ENCODE results near the genes MCTS2 and DUSP15.

- RRBS: no CpG with 5 or more reads among the region's 4 CpGs
Observed at GRCh38 chr20:25354113-25354493, 36.5 kb downstream of the ABHD12 start.

DNA sequence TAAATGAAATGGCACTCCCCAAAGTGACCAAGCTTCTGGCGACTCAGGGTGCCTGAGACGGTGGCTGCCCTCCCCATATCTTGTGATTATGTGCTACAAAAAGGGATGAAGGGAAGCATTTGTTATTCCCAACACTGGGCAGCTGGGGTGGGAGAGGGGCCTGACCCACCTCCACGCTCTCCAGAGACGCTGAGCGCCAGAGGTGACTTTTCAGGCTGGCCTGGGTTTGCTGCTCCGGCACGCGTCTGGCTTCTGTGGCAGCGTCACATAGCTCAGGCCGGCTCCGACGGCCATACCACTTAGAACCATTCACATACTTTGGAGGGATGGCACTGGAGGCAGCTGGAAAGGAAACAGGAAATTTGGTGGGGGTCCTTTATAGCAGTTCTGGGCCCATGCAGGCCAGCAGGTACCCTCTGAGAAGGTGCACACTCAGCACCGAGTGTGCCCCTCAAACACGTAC is 72.6 kb downstream of the NINL start:
- RRBS: no CpG with 5 or more reads among the region's 14 CpGs

DNA sequence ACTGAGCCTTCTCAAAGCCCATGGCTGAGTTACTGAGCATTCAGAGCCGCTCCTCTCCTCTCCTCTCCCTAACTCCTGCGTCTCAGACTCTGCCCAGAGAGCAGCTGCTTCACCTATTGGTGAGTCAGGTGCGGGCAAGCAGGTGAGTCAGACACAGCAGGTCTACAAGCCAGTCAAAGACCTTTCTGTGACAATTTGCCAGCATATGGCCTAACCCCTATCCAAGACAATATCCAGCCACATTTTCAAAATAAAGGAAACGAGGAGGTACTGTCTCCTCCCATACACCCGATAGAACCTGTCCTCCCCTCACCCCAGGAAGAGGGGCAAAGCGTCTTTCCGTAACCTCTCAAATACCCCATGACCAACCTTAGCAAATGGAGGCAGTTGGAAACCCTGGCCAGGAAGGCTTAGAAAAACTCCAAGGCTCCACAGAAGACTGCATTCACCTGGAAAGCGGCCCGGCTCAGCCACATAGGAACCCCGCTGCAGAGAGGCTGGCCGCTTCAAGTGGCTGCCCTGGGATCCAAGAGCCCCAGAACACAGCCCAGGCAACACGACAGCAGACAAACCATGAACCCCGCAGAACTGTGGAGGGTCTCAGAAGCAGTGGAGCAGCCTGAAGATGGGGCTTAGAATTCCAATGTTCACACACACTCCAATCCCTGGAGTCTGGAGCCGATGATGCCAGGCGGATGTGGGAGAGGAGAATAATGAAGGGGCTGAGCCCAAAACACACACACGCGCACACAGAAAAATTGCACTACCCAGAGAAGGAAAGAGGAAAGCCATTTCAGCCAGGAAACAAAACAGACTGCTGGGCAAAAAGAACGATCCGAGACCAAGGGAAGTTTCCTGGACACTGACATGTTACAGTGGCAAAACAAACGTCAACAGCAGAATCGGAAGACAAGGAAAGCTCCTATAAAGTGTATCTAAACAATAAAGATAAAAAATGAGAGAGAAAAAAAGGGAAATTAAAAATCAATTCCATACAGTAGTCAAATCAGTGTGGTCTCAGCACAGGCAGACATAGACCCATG is 52.5 kb downstream of the NINL start:
- RRBS: no CpG with 5 or more reads among the region's 21 CpGs

GRCh38 chr20:30288843-30289278 is 968.6 kb upstream of the DEFB115 start:
- RRBS: no CpG with 5 or more reads among the region's 7 CpGs

DNA sequence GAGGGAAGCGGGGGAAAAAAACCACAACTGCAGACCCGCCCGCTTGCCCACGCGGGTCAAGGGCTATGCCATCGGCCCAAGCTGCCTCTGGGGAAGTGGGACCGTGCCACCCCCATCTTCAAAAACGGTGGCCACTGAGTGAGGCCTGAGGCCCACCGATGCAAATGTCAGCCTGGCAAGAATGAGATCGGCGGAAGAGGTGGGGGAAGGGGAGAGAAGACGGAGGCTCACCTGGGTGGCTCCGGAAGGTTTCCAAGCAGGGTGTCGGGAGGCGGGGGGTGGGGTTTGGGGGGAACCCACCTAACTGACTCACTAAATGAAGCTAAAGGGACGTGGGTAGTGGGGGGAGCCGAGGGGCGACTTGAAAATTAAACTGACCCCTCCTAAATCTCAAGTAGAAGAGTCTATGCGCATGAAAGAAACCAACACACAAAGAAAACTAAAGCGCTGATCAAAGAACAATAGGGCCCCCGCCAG is 757.4 kb upstream of the DEFB115 start:
- RRBS: no CpG with 5 or more reads among the region's 21 CpGs

- RRBS: no CpG with 5 or more reads among the region's 43 CpGs
Observed at GRCh38 chr20:30816219-30816758, 441.2 kb upstream of the DEFB115 start.

- RRBS: 7% methylated on average over 6 of the region's 31 CpGs
Observed at GRCh38 chr20:31485414-31486280, 10.6 kb downstream of the REM1 start.

DNA sequence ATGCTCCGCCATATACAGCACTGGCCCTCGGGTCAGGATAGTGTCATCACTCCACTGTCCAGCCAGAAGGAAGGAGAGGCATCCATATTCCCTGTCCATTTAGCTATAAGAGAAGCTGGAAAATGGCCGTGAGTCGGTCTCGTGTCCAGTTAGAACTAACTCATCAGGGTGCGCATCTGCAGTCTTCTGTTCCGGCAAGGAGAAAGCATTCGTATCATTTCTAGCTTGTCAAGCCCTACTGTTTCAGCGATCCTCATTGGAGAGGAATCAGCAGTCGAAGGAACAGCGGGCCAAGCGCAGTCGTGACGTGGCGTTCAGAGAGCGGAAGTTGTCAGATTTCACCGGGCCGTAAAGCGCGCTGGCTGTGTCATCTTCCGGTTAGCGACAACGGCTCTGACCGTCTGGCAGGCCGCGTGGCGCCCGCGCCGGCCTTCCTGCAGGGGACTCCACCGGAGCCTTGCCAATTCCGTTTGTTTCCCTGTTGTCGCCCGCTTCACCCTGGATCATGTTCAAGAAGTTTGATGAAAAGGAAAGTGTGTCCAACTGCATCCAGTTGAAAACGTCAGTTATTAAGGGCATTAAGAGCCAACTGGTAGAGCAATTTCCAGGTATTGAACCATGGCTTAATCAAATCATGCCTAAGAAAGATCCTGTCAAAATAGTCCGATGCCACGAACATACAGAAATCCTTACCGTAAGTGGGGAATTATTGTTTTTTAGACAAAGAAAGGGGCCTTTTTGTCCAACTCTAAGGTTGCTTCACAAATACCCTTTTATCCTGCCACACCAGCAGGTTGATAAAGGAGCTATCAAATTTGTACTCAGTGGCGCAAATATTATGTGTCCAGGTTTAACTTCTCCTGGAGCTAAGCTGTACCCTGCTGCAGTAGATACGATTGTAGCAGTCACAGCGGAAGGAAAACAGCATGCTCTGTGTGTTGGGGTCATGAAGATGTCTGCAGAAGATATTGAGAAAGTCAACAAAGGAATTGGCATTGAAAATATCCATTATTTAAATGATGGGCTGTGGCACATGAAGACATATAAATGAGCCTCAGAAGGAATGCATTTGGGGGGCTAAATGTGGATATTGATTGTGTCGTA is at the start of gene MCTS2:
TSS of gene MCTS2 (plus strand) at position 381 of the 1,104 bp plus-strand sequence.
- RRBS: 15% methylated on average over 10 of the region's 42 CpGs

DNA sequence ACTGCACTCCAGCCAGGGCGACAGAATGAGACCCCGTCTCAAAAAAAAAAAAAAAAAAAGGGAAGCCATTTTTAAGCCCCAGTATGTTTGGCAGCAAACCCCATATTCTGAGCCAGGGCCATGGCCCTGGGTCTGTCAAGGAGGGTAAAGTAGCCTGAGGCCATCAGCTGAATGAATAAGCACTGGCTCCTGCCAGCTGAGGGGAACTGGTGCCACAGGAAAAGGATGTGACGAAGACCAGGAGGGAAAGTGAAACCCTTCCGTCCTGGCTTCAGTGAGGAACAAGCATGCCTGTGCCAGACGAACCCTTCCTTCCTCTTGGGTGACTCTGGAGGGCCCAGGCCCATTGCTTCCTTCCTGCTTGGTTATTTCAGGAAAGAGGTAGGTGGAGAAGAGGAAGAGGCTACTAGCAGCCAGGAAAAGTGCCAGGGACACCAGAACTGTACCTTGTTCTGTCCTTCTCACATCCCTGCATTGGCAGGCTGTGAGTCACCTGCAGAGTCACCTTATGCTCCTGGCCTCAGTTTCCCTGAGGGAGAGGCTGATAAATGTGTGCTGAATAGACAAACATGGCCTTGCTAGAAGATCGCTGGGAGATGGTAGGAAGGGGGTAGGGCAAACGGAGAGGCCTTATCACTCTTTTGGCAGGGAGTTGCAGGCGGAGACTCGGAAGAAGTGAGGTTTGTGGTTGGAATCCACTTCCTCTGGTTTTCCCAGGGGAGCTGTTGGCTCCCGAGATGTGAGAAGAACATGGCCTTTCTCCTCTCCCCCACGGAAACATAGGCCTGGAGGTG is 37.3 kb downstream of the COX4I2 start:
- RRBS: no CpG with 5 or more reads among the region's 11 CpGs

DNA sequence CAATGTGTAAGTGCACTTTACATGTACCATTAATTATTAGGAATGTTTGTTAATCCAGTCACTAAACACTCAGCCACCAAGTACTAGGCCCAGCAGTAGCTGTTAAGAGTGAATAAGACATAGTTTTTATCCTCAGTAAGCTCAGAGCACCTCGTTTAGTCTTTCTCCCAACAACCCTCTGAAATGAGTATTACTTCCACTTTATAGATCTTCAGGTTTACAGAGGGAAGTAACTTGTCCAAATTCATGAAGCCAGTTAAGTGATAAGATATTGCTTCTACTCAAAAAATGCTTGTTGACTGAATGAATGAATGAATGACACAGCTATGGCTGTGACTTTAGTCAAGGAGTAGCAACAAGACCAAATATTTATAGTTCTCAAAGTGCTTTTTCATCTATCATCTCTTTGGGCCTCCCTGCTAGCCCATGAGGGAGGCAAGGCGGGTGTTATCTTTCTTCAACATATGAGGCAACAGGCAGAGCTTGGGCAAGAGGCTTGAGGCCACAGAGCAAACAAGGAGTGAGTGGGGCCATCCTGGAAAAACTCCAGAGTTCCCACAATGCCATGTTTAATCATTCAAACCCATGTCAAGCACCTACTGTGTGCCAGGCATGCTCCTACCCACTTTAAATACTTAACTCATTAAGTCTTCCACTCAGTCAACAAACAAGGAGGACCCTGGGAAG is 16.1 kb downstream of the BCL2L1 start:
- RRBS: no CpG with 5 or more reads among the region's 2 CpGs

DNA sequence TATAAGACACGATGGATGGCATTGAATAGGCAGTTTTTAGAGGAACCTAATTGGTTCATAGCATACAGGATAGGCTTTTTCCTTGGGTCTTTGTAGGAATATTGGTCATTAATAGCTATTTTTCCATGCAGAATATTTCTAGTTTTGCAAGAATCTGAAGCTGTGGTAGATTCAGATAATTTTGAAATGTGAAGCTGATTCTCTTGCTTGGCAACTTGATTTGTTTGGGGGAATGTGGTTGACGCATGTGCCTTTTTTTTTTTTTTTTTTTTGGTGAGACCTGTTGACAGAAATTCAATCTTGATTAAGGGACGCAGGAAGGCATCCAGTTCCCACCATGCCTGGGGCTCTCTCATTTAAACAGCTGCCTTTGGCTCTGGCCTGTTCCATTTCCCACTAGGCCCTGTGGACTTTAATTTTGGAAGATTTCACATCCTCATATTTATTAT is 8.5 kb downstream of the TPX2 start:
- RRBS: no CpG with 5 or more reads among the region's 3 CpGs

- RRBS: no CpG with 5 or more reads among the region's 4 CpGs
Observed at GRCh38 chr20:31811967-31812186, 7.3 kb upstream of the MYLK2 start.

- RRBS: 2% methylated on average over 36 of the region's 102 CpGs
Observed at GRCh38 chr20:31869690-31870992, at the start of gene DUSP15. TSS of gene DUSP15 (minus strand) at chr20:31870527.

DNA sequence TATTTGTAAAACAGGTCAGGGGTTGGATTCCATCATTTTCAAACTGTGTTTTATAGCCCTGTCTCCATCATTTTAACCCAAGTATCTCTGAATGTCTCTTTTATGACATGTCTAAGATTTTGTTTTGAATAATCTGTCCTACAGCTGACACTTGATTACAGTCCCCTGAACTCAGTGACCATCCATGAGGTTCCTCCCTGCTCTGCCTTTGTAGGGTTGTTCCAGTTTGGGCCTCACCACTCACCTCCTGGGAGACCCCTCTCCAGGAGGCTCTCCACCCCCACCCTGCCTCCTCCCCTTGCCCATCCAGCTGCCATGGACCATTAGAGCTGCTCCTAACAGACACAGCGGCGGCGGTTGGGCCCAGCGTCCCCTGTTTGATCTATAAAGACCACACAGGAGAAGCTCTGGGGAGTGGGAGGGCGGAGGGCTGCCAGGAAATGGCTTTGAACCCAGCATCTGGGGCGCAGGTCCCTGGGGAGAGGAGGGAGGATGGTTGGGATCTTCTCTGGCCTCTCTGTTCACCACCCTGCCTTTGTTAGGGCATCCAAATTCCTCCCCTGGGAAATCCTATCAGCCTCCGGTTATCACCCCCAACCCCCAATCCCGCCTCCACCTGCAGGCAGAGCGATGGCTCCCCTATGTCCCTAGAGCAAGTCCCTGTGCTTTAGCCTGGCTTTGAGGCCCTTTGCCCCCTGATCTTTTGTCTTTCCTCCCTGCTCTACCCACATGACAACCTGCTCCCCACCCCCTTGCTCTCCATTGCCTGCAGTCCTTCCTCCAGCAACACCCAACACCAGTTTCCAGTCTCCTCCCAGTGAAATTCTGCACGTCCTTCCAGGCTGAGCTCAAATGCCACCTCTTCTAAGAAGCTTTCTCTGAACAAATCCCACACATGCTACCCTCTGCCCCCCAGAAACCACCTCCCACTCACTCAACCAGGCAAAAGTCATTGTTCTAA is 7.0 kb downstream of the XKR7 start:
- RRBS: no CpG with 5 or more reads among the region's 10 CpGs

GRCh38 chr20:32007587-32008370 is 2.5 kb upstream of the CCM2L start:
- RRBS: no CpG with 5 or more reads among the region's 6 CpGs

DNA sequence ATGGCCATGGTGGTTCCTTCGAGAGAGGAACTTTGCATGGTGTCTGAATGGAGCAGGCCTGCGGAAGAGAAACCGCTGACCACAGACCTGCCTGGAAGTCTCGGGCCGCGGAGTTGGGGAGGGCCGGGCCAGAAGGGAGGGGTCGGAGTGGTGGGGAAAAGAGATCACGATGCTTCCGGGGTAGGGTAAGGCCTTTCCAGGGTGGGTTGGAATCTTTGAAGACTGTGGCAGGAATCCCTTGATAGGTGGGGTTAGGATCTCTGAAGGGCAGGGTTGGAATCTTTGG is 764 bp upstream of the HCK start:
- RRBS: 14% methylated on average over 4 of the region's 10 CpGs

GRCh38 chr20:32189242-32190035 is 18.1 kb downstream of the PLAGL2 start:
- RRBS: no CpG with 5 or more reads among the region's 35 CpGs

GRCh38 chr20:32194085-32194532 is 13.4 kb downstream of the PLAGL2 start:
- RRBS: 14% methylated on average over 1 of the region's 4 CpGs

- RRBS: no CpG with 5 or more reads among the region's 10 CpGs
Observed at GRCh38 chr20:32203636-32204527, 3.7 kb downstream of the PLAGL2 start.

DNA sequence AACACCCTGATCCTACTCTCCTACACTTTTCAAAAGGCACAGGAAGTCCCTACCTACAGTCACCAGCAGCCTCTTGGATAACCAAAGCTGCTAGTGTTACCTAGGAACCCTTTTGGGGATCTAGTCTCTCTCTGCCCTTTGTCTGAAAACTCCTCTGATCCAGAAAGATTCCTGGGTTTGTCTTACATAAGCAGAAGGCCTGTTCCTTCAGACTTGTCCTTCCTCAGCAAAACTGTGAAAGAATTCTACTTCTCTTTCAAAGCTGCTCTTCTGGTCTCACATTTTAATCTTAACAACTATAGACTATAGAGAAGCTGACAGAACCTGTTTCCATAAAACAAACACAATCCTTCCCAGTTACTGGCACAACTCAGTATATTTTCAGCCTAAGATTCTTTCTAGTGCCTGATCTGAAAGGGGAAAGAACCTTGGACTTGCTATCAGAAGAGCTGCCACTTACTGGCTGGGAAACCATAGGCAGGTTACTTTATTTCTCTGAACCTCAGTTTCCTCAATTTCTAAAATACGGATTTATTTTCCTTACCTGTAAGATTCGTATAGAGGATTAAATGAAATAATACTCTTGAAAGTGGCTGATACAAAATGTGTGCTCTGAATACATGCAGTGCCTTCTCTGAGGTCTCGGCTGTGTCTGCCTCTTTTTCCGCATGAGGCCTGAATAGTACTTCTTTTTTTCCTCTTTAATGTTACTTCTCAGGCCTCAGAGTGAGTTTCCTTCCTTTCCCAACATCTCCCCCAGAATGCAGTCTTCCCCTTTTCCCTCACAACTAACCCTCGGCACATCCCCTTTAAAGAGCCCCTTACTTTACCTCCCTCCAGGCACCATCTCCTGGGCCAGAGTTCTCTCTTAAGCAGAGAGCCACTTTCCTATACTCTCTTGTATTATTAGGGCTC is 2.7 kb downstream of the PLAGL2 start:
- RRBS: no CpG with 5 or more reads among the region's 5 CpGs